ENCODE results near the genes RALGAPA1, BRMS1L and MIPOL1.

- CAGE, long polyA plus RNA, result no peak
- RRBS, result no CpG with 5 or more reads among the region's 10 CpGs
Measured at GRCh38 chr14:35385372-35386174, 19.0 kb downstream of the NFKBIA start.

GRCh38 chr14:35601666-35602073, 67.7 kb downstream of the INSM2 start:
- CAGE, long polyA plus RNA, result no peak
- RRBS, result no CpG with 5 or more reads among the region's 2 CpGs

GRCh38 chr14:35808504-35809572, at the start of gene RALGAPA1:
TSS of gene RALGAPA1 (minus strand) at chr14:35809295.
- CAGE, long polyA plus RNA, result no peak
- RRBS, result no CpG with 5 or more reads among the region's 73 CpGs

DNA sequence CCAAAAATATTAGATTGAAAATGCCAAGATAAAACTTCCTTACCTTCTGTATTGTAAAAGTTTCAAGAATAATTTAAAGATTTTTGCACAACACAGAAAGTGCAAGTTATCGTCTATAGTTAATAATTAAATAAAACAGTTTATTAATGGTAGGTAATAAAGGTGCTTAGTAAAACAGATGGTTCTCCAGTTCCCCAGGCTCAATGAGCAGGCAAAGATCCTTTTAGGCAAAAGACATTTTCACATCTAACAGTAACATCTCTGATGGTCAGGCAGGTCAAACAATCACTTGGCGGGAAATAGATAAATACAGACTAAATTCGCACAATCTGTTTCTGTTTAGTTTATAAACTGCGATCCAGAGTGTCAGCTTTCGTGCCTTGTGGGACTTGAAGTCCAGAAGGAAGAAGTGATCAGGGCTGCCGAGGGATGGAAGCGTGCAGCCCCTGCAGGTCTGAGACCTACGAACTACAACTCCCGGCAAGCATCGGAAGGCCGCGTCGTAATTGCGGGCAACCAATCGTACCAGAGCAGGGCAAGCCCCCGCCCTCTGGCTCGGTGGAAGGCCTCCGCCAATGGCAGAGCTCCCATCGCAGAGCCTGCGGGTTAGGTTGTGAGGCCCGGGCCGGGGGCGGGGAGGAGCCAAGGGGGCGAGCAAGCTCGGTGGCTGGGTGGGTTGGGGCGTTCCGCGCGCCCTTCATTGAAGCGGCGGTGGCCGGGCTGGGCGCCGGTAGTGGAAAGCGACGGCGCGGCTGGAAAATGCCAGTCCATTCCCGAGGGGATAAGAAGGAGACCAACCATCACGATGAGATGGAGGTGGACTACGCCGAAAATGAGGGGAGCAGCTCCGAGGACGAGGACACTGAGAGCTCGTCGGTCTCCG, at the start of gene BRMS1L:
Gene BRMS1L (plus strand): TSS at position 581 of the 883 bp plus-strand sequence.
- CAGE, long polyA plus RNA, result start-site peak on the plus strand centred at position 621 of the sequence, 127 bp wide, 178 and 101 reads in 2 replicates
- RRBS, result no CpG with 5 or more reads among the region's 47 CpGs

GRCh38 chr14:36508877-36509704, 10.9 kb downstream of the NKX2-1 start:
- CAGE, long polyA plus RNA, result no peak
- RRBS, result no CpG with 5 or more reads among the region's 16 CpGs

DNA sequence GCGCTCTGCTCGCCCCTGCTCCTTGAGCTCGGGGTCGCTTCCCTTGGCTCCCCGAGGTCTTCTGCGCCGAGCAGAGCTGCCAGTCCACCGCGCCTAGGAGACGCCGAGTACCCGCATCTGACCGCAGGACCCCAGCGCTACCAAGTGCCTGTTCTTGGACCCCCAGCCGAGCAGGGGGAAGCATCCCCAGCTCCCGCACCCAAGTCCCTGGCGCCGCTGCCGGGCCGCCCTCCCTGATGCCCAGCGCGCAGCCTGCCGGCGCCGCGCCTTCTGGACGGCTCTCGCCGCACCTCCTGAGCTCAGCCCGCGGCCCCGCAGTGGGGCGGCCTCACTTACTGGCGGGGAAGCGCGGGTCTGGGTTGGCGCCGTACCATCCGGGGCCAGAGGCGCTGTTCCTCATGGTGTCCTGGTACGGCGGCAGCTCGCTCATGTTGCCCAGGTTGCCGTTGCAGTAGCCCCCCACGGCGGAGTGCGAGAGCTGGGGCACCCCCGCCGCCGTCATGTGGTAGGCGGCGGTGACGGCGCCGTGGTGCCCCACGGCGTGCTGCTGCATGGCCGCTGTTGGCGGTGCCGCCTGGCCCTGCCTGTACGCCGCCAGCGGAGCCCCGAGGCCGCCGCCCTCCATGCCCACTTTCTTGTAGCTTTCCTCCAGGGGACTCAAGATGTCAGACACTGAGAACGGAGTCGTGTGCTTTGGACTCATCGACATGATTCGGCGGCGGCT, 1.2 kb downstream of the NKX2-1 start:
- CAGE, long polyA plus RNA, result no peak
- RRBS, result 5% methylated on average over 5 of the region's 72 CpGs

DNA sequence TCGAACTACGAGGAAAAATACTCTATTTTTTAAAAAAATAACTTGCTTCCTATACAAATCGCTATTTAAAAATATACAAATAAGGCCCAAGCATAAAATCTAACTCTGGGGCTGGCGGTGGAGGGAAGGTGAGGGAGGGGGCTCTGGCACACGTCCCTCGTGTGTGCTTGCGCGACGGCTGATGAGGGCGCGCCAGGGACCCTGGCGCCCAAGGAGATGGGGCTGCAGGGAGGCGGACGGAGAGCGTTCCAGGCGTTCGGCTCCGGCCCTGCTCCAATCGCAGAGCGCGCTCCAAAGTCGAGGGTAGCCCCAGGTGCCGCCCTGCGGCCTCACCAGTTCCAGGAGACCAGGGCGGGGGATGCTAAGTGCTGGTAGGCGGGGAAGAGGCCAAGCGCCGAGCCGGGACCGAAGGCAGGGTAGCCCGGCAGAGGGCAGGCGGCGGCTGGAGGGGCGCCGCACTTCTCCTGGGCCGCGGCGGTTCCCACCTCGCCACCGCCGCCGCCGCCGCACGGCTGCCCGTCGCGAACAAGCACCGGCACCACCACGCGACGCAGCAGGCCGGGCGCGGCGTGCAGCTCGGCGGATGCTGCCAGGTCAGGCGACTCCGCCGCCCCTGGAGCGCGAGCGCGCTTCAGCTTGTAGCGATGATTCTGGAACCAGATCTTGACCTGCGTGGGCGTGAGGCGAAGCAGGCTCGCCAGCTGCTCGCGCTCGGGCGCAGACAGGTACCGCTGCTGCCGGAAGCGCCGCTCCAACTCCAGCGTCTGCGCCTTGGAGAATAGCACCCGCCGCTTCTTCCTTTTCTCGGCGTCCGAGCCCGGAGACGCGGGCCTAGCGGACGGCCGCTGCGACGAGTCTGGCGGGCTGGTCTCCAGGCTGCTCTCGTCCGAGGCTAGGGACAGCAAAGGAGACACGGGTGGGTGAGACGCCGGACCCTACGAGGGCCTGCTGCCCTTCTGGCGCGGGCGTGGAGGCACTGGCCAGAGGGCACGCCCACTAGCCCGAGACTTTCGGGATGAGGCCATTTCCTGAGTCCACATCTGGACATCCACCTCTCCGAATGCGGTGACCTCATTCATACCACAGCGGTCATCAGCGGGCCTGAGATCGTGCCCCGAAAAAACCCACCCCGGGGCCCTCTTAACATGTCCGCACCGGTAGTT, 1.5 kb downstream of the NKX2-8 start:
- CAGE, long polyA plus RNA, result no peak
- RRBS, result 2% methylated on average over 30 of the region's 115 CpGs

DNA sequence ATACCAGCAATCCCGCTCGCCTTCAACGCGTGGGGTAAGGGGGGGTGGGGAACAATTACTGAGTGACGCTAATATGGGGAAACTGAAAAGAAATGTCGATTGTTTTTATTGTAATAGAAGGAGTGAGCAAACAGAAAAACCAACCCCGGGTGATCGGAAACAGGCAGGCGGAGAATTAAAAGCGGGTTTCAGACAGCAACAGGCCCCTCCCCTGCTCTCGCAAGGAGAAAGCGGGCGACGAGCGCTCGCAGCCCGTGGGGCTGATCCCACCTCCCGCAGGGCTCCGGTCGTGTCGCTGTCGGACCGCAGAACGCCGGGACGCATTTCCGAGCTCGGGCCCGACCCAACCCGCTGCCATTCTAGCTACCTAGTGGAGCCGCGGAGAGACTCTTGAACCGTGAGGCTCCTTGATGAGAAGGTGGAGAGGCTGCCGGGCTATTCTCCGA, 4.3 kb upstream of the PAX9 start:
- CAGE, long polyA plus RNA, result no peak
- RRBS, result 5% methylated on average over 6 of the region's 35 CpGs

- CAGE, long polyA plus RNA, result no peak
- RRBS, result 2% methylated on average over 26 of the region's 67 CpGs
Measured at GRCh38 chr14:37197140-37198207, at the start of gene MIPOL1. TSS of gene MIPOL1 (plus strand) at chr14:37197937.

DNA sequence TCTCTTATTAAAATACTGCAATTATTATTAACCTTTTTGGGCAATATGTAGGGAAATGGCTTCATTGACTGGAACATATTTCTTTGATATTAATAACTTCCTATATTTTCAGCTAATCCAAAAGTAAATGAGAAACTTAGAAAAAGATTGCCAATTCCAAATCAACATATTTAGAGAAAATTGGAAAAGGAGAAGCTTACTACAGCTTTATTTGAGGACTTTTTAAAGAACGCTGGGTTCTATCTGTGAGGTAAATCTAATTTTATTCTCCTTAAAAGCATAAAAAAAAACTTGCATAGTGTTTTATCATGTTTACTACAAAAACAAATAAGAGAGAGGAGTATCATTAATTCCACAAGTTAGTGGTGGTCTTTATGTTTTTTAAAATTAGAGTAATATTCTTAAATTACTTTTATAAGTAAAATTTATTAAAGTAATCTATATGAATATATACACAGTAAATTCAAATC, 49.3 kb downstream of the MIPOL1 start:
- CAGE, long polyA plus RNA, result no peak
- RRBS, result no CpG with 5 or more reads among the region's 1 CpG

DNA sequence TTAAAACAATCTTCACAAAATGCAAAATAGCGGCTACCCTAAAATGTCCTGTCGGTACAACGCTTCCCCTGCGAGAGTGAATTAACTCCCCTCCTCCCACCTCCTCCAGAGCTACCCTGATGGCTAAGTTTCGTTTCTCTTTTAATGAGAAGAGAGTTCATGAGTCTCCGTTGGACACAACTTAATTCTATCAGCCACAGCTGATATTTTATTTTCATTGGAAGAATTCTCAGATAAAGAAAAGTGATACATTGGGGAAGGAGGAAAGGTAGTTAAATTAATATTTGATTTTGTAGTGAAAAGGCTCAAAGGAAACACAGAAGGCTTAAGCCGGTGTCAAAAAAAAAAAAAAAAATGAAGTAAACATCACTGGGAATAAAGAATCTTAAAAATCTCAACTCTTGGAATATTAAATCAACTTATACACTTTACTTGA, 5.6 kb downstream of the FOXA1 start:
- CAGE, long polyA plus RNA, result no peak
- RRBS, result no CpG with 5 or more reads among the region's 7 CpGs

- CAGE, long polyA plus RNA, result no peak
- RRBS, result no CpG with 5 or more reads among the region's 7 CpGs
Measured at GRCh38 chr14:38808635-38809515, 294.2 kb downstream of the SEC23A start.

- CAGE, long polyA plus RNA, result no peak
- RRBS, result no CpG with 5 or more reads among the region's 3 CpGs
Measured at GRCh38 chr14:39097074-39097607, 5.9 kb downstream of the SEC23A start.

DNA sequence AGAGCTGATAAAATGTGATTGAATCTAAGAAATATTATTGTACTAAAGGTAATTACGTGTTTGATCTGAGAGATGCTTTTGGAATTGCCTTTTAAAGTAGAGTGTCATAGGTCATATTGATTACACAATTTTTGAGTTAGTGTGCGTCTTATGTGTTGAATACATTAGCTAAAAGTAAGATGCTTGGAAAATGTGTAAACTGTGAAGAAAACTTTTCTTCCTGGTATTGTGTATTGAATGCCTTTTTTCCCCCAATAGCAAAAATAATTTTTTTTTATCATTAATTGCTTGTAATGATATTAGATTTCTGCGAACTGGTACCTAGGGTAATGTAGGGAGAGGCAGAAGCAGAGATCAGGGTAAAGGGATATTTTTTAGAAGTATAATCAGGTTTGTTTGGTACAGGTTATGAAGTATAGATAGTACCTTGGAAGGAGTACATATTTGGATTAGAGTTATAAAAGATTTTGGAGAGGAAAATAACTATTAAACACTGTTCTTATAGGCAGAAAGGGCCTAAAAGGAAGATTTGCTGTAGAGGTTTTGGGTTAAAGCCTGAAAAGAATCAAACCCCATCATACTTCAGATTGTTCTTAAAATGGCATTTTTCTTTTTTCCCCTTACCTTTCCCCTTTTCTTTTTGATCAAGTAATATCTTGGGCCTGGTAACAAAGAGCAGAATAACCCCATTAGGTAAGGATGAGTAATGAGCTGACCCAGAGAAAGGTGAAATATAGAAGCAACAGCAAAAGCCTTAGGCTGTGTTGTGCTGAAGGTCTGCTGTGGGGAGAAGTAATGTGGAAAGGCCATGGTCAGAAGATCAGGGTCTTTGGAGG, 42.0 kb downstream of the MIA2 start:
- CAGE, long polyA plus RNA, result no peak
- RRBS, result no CpG with 5 or more reads among the region's 3 CpGs

DNA sequence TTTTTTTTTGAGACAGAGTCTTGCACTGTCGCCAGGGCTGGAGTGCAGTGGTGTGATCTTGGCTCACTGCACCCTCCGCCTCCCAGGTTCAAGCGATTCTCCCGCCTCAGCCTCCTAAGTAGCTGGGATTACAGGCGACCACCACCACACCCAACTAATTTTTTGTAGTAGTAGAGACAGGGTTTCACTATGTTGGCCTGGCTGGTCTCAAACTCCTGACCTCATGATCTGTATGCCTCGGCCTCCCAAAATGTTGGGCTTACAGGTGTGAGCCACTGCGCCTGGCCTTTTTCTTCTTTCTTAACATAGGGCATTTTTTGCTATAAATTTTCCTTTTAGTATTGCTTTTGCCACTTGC, 21.1 kb downstream of the FBXO33 start:
- CAGE, long polyA plus RNA, result no peak
- RRBS, result no CpG with 5 or more reads among the region's 7 CpGs

GRCh38 chr14:39957226-39957593, 525.0 kb upstream of the FBXO33 start:
- CAGE, long polyA plus RNA, result no peak
- RRBS, result no CpG with 5 or more reads among the region's 3 CpGs

DNA sequence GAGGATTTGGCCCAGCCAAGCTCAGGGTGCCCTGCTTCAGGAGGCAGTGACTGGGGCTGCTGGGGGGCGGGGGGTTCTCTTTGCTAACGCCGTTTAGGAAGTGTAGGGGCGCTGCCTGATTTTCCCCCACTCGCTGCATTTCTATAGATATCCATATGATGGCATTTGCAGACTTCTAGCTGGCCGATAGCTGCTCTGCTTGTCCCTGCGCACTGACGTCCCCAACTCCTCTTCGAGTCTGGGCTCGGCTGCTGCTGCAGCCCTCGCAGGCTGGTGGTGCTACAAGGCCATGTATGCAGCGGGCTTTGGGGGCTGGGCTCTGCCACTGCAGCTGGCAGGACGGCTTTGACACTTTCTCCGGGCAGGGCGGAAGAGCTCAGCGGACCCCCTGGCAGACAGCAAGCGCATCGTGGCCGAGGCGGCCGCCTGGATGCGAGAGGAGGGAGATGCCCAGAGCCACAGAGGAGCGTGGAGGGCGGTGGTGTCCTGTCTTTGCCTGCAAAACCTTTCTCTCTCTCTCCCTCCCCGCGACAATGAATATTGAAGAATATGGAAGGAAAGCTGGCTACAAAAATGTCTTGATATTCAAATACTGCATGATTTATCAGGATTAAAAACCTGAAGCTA, 3.2 kb downstream of the LRFN5 start:
- CAGE, long polyA plus RNA, result no peak
- RRBS, result no CpG with 5 or more reads among the region's 26 CpGs

- CAGE, long polyA plus RNA, result no peak
- RRBS, result 68% methylated on average over 2 of the region's 40 CpGs
Measured at GRCh38 chr14:44798361-44798897, 98.6 kb upstream of the C14orf28 start.

GRCh38 chr14:45232389-45232882, 20.6 kb downstream of the MIS18BP1 start:
- CAGE, long polyA plus RNA, result no peak
- RRBS, result no CpG with 5 or more reads among the region's 4 CpGs

- CAGE, long polyA plus RNA, result no peak
- RRBS, result no CpG with 5 or more reads among the region's 30 CpGs
Measured at GRCh38 chr14:45550833-45552156, 298.3 kb upstream of the MIS18BP1 start.

Data from BJ (cell line).